Bronchial epithelial cell (primary cell): ENCODE data around the gene GRID2.

GRCh38 chr4:88225115-88225556 lies 59.2 kb downstream of the PPM1K start:
- RRBS, 2 experiments: no CpG with 5 or more reads among the region's 2 CpGs

- RRBS, 2 experiments: no CpG with 5 or more reads among the region's 18 CpGs
Observed at GRCh38 chr4:88230753-88231969, 53.2 kb downstream of the PPM1K start.

GRCh38 chr4:88382538-88383195 lies 4.0 kb downstream of the HERC6 start:
- RRBS, 2 experiments: no CpG with 5 or more reads among the region's 2 CpGs

DNA sequence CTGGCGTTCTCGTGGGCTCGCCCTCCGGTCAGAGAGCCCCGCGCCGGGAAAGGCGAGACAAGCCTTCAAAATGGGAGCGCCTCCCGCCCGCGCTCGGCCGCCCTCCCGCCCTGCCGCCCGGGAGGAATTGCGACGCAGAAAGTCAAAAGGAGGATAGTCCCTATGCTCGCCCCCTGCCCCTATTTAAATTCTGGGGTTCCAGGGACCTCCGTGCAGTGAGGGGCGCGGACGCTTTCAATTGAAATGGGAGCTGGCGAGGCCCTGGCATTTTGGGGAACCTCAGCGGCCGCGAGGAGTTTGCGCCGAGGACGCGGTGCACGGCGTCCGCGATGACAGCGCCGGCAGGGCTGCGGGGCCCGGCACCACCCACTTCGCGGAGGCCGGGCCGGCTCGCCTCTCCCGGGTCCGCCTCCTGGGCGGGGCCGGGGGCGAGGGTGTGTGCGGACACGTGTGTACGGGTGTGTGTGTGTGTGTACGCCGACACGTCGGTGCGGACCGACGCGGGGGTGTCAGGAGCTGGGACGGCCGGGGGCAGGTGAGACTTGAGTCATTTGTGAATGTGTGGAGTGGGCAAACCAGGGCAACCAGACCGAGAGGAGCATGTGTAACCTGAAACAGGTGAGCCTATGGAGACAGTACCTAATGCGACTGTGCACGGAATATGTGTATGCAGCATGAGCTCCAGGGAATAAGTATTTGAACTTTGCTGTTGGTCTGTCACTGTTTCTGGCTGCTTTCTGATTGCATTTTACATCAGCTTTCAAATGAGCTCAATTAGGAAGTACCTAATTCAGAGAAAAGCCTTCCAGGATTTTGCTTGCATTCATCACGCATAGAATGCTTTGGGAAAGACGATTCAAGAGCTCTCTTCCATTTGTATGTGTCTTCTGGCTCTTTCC lies 772 bp downstream of the HERC3 start:
- RRBS, 2 experiments: 1 to 2% methylated on average over 16 of the region's 68 CpGs

DNA sequence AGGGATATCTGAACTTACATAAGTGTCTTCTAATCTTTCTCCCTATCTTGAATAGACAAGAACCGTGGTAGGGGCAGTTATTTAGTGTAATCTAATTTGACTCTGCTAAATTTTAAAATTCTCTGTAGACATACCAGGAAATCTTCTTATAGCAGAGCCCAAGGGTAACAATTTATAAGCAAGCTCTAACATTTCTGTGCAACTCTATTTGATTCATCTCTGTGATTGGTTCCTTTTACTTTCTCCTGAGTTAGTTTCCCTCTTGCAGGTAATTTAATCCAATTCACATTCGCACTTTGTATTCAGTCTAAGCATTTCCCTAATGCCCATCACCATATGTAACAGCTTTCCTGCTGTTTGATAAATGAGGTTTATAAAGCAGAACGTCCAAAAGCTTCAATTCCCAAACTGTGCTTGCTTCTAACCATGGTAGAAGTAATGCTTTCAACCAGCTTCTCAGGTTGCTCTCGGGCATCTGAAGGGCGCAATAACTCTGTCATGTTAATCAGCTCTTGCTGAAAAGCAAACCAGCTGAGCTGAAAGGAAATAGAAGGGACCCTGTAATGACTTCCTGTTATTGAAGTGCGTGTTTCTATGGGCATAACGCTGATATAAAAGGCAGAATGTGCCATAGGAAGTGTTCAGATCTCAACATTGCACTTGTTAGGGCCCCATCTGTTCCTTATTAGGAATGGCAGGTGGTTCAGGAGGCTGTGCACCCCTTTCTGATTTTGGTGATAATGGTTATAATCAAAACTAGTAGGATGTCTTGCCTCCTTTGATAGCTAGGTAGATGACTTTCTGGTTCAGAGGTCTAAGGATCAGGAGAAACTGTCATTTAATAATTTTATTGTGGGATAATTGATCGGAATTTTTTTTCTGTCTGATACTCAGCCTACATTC lies 21.1 kb downstream of the HERC3 start:
- RRBS, 2 experiments: no CpG with 5 or more reads among the region's 8 CpGs

- RRBS, 2 experiments: no CpG with 5 or more reads among the region's 16 CpGs
Observed at GRCh38 chr4:88634611-88635712, 42.7 kb downstream of the HERC3 start.

DNA sequence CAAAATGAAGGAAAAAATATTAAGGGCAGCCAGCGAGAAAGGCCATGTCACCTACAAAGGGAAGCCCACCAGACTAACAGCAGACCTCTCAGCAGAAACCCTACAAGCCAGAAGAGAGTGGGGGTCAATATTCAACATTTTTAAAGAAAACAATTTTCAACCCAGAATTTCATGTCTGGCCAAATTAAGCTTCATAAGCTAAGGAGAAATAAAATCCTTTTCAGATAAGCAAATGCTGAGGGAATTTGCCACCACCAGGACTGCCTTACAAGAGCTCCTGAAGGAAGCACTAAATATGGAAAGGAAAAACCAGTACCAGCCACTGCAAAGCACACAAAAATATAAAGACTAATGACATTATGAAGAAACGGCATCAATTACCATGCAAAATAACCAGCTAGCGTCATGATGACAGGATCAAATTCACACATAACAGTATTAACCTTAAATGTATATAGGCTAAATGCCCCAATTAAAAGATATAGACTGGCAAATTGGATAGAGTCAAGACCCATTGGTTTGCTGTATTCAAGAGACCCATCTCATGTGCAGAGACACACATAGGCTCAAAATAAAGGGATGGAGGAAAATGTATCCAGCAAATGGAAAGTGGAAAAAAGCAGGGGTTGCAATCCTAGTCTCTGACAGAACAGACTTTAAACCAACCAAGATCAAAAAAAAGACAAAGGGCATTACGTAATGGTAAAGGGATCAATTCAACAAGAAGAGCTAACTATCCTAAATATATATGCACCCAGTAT lies 43.6 kb downstream of the HERC3 start:
- RRBS, 2 experiments: no CpG with 5 or more reads among the region's 4 CpGs

- RRBS, 2 experiments: no CpG with 5 or more reads among the region's 2 CpGs
Observed at GRCh38 chr4:88657523-88657884, 40.1 kb downstream of the NAP1L5 start.

DNA sequence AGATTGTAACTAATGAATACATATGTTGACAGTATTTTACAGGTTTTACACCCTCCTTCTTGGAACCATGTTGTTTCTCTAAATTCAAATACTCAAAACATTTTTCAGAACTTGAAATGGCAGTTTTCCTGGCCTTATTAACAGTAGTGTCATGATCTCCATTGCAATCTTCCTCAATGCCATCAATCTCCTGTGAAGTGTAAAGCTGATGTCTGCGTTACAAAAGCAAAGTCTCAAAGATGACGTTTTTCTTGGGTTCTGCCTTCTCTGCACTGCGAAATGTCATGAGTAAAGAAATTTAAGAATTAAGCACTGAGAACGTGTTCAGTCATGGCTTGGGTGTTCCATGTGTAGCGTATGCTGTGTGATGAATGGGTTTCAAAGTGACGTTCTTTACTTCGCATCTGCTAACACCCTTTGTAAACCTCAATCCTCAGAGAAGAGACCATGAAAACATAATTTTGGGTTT lies 1.1 kb downstream of the NAP1L5 start:
- RRBS, 2 experiments: no CpG with 5 or more reads among the region's 7 CpGs

DNA sequence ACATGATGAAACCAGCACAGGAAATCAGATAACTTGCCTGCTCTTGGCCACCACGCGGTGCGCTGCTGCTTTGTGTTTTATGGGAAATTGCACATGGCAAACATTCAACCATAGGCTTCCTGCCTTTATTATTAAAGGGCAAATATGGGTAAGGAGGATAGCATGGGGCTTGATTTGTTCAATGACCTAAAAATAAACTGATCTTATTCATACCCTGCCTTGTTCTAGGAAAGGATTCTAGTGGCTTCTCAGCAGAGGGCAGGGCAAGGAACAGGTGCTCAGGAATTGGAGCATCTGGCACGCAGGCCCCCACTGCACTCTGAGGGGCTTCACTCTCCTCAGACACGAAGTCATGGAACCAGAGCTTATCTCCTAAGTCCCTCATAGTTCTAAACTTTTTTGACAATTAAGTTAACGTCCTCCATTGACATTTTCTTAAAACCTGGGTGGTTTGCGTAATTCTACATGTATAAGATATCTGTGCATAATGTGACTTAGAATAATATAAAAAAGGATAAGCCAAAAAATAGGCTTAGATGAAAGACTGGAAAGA lies 31.8 kb upstream of the NAP1L5 start:
- RRBS, 2 experiments: no CpG with 5 or more reads among the region's 7 CpGs

- RRBS, 2 experiments: no CpG with 5 or more reads among the region's 6 CpGs
Observed at GRCh38 chr4:89029378-89029770, 27.6 kb downstream of the FAM13A start.

- RRBS, 2 experiments: no CpG with 5 or more reads among the region's 12 CpGs
Observed at GRCh38 chr4:89112012-89112796, 871 bp downstream of the TIGD2 start.

DNA sequence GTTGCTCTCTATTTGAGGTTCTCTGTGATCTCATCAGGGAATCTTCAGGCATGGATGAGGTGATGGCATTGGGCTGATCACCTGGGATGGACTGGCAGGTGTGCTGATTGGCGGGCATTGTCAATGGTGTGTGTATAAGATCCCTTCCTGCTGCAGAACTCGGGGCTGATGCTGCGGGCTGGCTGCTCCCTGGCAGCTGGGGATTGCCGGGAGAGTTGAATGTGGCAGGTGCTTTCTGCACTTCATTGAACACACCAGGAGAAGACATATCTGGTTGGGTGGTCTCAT lies 58.0 kb downstream of the GPRIN3 start:
- RRBS, 2 experiments: no CpG with 5 or more reads among the region's 4 CpGs

DNA sequence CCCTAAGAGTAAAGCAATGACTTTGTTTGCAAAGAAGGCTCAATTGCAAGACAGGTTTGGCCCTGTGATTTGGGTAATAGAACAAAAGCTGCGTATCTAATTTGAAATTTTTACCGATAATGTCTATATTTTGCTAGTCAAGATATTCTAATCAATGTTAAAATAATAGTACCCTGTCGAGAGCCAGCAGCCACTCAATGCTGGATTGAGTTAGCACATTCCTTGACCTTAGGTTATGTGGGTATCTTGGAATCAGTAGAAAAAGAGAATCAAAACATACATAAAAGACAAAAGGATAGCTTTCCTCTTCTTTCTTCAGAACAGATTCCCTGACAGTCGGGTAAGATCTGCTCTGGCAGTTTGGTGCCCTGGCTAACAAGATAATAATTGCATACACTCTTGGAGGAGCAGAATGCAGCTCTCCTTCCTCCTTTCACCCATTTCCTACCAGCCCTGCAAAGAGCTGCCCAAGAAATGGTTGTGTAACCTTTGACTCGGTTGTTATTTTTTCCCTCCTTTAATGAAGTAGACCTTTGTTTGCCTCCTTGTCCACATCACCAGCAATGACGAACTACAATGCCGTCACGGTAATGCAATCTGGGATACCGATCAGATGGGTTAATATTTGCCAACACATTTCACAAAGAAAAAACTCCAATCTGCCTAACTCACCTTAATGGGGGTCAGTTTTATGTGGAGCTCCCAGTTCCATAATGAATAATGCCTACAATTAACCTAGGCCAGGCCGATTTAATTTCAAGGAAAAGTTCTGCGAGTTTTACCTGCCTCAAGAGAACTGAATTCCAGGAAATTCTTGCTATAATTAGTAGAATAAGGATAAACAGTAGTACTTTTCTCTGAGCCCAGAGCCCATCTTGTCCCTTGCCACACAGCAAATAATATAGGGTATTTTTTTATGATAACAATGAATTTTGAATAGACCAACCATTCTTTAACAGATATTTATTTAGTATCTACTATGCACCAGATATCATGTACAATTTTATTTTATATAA lies 32.1 kb downstream of the GPRIN3 start:
- RRBS, 2 experiments: no CpG with 5 or more reads among the region's 11 CpGs

GRCh38 chr4:89294517-89295059 lies 13.0 kb downstream of the GPRIN3 start:
- RRBS, 2 experiments: no CpG with 5 or more reads among the region's 1 CpG

- RRBS, 2 experiments: no CpG with 5 or more reads among the region's 5 CpGs
Observed at GRCh38 chr4:89303686-89304419, 3.7 kb downstream of the GPRIN3 start.

GRCh38 chr4:89897727-89898239 lies 3.1 kb downstream of the MMRN1 start:
- RRBS, 2 experiments: no CpG with 5 or more reads among the region's 1 CpG

GRCh38 chr4:92303402-92304565 lies at the start of gene GRID2:
GRID2 (plus strand) TSS chr4:92303966.
- RRBS, 2 experiments: 0 to 4% methylated on average over 3 to 9 of the region's 53 CpGs

GRCh38 chr4:93827570-93827943 lies 996 bp upstream of the ATOH1 start:
- RRBS, 2 experiments: no CpG with 5 or more reads among the region's 11 CpGs

DNA sequence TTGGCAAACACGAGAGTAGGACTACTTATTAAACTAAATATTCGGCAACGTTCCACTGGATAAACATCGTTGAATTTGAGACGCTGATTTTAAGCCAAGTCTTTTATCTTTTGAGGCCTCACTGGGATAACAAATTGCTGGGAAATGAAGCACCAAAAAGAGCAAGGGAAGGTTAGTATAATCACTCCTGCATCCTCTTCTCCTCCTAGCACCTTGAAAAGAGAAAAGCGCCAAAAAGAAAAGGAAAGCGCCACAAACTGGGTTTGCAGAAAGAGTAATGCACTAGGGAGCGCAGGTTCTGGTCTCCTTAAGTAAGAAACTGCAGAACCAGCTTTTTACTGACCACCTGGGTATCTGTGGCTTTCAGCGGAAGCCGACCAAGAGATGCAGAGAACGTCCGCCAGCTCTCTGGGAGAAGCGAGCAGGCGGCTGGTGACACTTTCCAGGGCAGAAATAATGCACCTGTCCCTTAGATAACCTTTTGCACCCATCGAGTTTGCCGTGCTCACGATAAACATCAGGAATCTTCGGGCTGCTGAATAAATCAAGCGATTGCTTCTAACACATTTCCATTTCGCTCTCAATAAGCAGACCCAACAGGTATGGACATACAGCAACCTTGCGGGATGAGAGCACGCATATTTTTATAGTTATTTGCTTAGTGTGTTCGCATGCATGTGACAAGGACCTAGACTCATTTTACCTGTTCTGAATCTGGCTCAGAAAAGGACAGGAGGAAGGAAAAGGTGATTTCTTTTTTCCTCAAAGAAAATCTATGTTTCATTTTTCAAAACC lies 3.5 kb downstream of the ATOH1 start:
- RRBS, 2 experiments: no CpG with 5 or more reads among the region's 23 CpGs